Bronchial lymph node (tissue), 1 donor: ENCODE data around the genes TGIF2LY, UTY and CDY2A.

- PRO-cap = no peak
Measured at GRCh38 chrY:2934723-2935324, 357 bp upstream of the ZFY start.

DNA sequence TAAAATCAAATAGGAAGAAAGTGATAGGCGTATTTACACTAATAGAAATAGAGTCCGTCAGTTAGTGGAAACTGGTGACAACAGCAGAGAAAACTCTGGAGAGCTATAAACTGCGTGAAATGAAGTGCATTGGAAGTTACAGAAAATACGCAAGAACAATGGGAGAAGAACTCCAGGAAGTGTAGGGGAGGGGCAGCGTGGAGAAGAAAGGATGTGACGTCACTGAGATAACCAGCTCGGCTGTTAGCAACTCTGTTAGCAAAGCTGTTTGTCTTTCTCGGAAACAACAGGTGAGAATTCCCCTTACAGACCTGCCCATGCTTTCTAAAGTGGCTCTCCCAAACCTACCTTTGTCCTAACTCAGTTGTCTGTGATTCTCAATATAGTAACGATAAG is at the start of gene TGIF2LY:
TGIF2LY (plus strand) TSS at position 230 of the 396 bp plus-strand sequence.
- PRO-cap = no peak

GRCh38 chrY:6908942-6909673 is 1.4 kb upstream of the TBL1Y start:
- PRO-cap = no peak

GRCh38 chrY:7275545-7276335 is 364.2 kb upstream of the AMELY start:
- PRO-cap = no peak

- PRO-cap = no peak
Measured at GRCh38 chrY:7283981-7284313, 372.4 kb upstream of the AMELY start.

DNA sequence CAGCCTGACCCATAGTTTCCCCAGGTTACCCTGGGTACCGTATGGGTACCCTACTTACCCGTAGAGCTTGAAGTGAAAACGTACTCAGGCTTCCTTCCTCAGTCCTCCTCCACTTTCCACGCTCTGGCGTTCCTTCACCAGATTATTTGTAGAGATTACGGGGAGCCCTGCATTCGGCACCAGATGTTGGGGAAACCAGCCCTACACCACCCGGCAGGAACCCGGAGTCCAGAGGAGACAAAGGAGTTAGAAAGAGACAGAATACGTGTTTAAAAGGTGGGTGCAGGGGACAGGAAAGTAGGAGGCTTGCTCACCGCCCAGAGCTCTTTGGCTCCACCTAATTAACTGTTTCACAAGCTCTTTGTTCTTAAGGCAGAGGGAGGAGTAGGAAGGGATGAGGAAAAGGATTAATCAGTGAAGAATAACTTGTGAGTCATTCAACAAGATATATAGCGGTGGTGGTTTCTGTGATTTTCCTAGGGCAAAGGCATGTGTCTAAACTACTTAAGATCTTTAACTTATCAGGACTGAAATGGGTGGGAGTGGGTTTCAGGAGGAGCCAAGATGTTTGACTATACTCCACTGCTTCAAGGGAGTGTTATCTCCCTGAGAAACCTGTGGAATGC is 1211.2 kb upstream of the TSPY4 start:
- PRO-cap = no peak

- PRO-cap = no peak
Measured at GRCh38 chrY:13478340-13478922, 1.4 kb downstream of the UTY start.

- PRO-cap = no peak
Measured at GRCh38 chrY:13479868-13480185, at the start of gene UTY. Gene UTY, minus strand, starts transcription at chrY:13480033.

- PRO-cap = no peak
Measured at GRCh38 chrY:14559214-14559676, 34.9 kb downstream of the NLGN4Y start.

- PRO-cap = no peak
Measured at GRCh38 chrY:15455784-15456527, 931.6 kb downstream of the NLGN4Y start.

GRCh38 chrY:18025570-18025937 is at the start of gene CDY2A:
Gene CDY2A, plus strand, starts transcription at chrY:18025787.
- PRO-cap = no peak

DNA sequence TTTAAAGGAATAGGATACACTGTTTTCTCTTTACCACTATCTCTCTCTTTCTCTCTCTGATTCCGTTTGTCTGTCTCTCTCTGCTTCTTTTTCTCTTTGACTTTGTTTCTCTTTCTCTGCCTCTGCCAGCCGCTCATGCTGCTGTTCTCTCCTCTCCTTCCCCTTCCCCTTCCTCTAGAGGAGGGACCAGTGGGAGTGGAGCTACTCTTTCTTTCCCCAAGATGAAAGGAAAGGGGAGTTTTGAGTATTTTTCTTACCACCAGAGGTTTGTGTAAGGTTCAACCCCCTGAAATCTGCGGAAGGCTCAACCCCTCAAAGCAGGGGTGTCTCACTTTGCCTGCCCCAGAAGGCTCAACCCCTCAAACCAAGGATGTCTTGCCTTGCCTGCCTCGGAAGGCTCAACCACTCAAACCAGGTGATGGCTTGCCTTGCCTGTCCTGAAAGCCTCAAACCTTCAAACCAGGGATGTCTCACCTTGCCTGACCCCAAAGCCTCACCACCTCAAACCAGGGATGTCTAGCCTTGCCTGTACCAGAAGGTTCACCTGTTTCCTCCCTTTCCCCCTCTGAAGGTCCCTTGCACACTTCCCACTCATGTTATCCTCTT is 267.1 kb upstream of the HSFY2 start:
- PRO-cap = no peak

- PRO-cap = no peak
Measured at GRCh38 chrY:19076688-19077879, 303.5 kb upstream of the HSFY2 start.

GRCh38 chrY:19816173-19816636 is 71.7 kb upstream of the KDM5D start:
- PRO-cap = no peak

DNA sequence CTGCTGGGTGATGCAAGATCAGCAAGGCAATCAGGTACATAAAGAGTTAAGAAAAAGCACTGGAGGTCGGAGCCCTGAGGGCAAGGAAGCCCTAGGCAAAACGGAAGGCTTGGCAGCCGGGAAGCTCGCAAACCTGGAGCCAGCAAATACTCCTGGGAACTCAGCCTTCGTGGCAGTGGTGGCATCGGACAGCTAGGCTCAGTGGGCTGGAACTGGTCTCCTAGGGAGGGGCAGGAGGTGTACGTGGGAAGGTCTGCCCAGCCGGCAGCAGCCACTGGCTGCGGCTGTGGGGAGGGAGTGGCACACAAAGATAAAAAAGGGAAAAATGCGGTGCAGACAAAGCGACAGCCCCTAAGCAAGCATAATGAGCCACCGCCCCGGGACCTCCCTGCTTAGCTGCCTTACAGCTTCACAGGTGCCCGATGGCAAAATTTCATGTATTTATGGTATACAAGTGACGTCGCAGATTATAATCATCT is 125.2 kb upstream of the KDM5D start:
- PRO-cap = no peak